Spinal cord (tissue), 3 donors: ENCODE measurements around a stretch of chr2.

DNA sequence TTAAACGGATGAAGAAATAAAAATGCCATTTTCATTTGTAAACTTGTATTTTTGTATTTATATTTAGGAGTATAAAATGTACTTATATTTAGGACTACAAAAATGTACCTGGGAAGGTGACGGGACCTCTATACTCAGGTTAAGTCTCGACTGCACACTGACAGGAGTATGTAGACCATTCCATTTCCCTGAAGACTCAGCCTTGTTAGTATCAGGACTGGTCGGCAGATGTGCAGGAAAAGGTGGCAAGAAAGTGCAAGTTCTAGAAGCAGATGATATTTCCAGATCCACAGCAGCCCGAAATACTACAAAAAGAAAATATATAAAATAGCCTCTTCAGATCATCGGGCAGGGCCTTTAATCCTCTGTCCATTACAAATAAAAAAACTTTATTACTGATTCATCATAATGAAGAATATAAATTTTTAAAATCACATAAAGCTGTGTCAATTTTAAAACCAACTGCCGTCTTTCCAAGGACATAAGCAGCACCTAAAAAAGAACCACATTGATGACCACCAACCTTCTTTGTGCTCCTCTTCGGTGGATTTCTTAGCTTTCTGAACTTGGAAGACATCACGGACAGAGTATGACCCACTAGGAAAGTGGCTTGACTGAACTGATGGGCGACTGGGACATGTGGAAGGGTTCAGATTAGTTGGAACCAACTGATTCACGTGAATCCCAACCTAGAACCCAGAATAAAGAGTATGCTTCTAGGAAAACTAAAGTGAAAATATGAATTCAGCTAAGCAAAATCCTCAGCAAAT, 68.8 kb downstream of the EIF5B start:
- PRO-cap, result no peak
- RAMPAGE, long total RNA, result no peak

DNA sequence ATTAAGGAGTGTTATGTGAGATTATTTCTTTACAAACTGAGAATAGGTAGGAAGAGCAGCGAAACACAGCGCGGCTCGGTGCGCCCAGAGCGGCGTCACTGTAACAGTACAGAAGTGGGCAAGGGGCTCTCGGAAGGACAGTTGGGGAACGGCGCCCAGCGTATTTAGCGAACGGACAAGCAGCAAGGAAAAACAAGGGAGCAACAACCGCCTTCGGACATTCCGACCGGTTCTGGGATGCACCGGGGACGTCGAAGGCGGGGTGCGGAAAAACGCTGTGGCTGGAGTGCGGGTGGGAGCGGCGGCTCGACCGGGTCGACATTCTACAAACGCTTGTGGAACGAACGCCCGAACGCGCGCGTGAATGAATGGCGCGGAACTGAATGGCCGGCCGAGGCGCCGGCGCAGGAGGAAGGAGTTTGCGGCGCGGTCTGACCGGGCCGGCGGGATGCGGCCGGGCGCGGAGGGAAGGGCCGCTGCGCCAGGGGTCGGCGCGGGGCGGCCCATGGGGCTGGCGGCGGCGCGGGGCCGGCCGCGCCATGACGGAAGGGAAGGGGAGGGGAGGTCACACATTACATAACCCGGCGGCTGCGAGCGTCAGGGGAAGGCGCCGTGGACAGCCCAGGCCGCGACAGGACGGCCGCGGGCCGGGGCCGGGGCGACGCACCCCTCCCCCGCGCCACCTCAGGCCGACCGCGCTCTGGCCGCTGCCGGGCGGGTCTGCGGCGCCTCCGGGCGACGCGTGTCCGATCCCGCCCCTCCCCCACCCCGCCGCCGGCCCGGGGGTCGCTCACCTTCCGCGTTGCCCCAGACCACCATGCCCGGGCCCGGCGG, 577 bp downstream of the REV1 start:
- PRO-cap, result no peak
- RAMPAGE, long total RNA, result no peak

GRCh38 chr2:100011450-100011960, 130.9 kb downstream of the AFF3 start:
- PRO-cap, result no peak
- RAMPAGE, long total RNA, result no peak

DNA sequence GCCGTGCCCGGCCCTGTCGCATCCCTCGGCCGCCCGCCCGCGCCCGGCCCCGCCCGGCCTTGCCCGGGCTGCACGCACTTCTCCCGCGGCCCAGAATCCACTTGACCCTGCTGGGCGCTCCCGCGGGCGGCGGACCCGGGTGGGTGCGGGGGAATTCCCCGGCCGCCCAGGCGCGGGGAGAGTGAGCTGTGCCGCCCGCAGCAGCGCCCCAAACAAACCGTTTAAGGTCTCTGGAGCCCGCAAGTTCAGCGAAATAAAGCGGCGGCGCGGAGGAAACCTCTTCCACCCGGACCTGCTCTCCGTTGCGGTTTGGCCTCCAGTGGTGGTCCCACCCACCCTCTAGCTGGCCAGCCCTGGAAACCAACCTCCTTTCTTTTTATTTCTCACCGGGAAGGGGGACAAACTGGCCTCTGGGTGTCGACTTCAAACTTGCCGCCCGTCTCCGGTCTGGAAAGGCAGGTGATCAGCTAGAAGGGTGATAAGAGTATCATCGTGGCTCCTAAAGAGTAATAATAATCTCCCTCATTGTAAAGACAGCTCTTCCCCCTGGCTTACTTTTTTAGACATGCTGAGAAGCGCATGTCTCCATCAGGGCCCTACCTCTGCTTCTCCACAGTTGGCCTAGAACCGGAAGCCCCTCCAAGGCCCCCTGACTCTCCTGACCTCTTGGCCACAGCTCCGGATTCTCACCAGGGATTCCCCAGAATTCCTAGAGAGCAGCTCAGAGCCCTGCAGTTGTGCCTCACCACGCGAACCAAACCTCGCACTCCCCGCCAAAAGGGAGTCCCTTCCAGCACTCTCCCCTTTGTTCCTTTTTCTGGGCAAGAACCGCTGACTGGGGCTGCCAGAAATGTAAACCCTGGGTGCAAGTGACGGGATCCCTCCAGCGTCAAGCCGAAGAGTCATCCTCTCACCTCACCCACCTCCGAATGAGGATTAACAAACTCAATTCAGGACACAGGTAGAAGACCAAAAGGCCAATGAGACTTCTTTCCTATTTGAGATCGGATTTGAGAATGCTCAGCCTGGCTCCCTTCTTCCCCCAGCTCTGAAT, 36.9 kb downstream of the AFF3 start:
- PRO-cap, result no peak
- RAMPAGE, long total RNA, result no peak

GRCh38 chr2:100106226-100107069, 35.9 kb downstream of the AFF3 start:
- PRO-cap, result no peak
- RAMPAGE, long total RNA, result no peak

- PRO-cap, result no peak
- RAMPAGE, long total RNA, result no peak
Observed at GRCh38 chr2:100140485-100140985, 1.9 kb downstream of the AFF3 start.

DNA sequence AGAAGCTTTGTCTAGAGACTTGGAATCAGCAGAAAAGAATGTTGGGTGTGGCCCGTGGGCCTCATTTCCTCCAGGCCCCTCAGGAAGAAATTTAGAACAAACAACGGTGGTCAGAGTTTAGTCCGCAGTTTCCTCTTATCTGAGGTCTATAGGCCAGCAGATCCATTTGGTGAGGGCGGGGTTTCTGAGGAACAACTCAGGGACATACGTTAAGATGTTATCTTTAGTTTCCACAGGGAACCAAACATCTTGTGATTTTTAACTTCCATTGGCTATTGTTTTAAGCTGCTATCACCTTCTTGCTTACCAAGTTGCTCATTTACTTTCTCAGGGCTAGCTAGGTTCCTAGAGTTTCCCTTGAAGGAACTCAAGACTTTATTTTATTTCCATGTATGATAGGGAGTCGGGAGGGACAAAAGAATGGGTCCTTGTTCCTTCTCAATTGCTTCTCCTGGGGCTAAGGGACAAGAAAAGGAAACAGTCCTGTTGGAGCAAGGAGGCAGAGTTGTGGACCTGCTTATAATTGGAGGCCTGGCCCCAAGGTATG, 51.1 kb upstream of the AFF3 start:
- PRO-cap, result no peak
- RAMPAGE, long total RNA, result no peak

GRCh38 chr2:100320468-100321170, 1.7 kb downstream of the LONRF2 start:
- PRO-cap, result no peak
- RAMPAGE, long total RNA, result no peak

GRCh38 chr2:100851292-100851948, 31.5 kb downstream of the NPAS2 start:
- PRO-cap, result no peak
- RAMPAGE, long total RNA, result no peak

GRCh38 chr2:100861157-100861753, 41.3 kb downstream of the NPAS2 start:
- PRO-cap, result no peak
- RAMPAGE, long total RNA, result no peak

- PRO-cap, result no peak
- RAMPAGE, long total RNA, result no peak
Observed at GRCh38 chr2:100883328-100883558, 63.3 kb downstream of the NPAS2 start.

DNA sequence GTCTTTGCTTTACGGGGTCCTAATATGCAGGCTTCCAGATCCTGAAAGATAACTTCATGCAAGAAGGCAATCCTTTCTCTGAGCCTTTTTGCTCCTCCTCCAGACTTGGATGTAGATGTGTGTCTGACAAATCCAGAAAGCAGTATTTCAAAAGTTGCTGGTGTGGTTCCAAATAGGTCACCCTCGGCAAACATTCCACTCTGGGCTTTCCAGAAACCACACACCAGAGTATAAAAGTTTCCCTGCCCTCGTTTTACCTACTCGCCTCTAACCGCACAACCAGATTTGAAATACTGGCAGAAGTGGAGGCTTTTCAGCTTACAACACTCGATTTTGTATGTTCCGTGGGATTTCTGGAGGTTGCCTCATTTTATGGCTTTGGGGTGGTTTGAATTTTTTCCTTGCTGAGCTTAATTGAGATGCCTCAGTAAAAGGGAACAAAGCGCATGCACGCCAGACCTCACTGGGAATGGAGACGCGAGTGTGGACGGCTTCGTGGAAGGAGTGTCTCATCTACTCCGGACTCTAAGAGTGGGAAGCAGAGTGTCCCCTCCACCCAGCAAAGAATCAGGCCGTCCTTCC, 44.1 kb upstream of the RPL31 start:
- PRO-cap, result no peak
- RAMPAGE, long total RNA, result no peak

GRCh38 chr2:101029340-101030172, 27.5 kb downstream of the RPL31 start:
- PRO-cap, result no peak
- RAMPAGE, long total RNA, result no peak

DNA sequence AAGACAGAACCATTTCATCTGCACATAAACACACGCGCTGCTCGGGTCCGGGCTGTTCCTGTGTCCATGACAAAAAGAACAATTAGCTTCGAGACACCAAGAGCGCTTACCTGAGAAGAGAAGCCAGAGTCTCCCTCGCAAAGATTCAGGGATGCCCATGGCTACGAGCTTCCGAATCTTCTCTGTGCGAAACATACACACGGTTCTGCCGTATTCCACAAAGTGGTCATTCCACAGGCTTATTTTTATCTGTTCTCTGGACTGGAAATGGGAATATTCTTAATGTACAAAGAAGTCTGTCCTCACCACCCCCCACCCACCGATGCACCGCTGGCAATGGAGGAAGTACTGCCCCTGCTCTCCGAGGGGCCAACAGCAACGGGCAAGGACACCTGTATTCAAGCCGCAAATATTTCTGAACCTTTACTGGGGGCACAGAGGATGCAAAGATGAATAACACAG, 33.9 kb downstream of the RPL31 start:
- PRO-cap, result no peak
- RAMPAGE, long total RNA, result no peak

DNA sequence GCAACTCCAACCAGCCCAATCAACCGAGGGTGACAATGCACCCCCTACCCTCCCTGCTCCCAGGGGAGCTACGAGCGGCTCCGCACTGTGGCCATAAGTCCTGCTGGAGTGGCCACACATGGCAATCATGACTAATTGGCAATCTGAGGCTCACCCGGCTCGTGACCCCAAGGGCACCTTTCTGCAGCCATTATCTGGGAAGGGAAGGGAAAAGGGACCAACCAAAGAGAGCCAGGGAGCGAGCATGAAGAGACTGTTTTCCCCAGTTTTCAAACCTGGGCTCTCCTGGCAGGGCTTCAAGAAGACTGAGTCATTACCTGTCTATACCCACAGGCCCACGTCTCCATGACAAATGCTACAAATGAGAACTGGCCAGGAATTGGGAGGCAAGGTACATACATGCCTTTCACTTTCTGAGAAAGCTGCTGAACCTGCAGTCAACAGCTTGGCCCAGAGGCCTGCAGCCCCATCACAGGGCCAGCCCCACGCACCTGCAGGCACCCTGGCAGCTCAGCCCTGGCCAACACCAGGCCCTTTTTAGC, 45.2 kb downstream of the RPL31 start:
- PRO-cap, result no peak
- RAMPAGE, long total RNA, result no peak

- PRO-cap, result no peak
- RAMPAGE, long total RNA, result no peak
Observed at GRCh38 chr2:101111740-101112384, 39.3 kb downstream of the TBC1D8 start.

DNA sequence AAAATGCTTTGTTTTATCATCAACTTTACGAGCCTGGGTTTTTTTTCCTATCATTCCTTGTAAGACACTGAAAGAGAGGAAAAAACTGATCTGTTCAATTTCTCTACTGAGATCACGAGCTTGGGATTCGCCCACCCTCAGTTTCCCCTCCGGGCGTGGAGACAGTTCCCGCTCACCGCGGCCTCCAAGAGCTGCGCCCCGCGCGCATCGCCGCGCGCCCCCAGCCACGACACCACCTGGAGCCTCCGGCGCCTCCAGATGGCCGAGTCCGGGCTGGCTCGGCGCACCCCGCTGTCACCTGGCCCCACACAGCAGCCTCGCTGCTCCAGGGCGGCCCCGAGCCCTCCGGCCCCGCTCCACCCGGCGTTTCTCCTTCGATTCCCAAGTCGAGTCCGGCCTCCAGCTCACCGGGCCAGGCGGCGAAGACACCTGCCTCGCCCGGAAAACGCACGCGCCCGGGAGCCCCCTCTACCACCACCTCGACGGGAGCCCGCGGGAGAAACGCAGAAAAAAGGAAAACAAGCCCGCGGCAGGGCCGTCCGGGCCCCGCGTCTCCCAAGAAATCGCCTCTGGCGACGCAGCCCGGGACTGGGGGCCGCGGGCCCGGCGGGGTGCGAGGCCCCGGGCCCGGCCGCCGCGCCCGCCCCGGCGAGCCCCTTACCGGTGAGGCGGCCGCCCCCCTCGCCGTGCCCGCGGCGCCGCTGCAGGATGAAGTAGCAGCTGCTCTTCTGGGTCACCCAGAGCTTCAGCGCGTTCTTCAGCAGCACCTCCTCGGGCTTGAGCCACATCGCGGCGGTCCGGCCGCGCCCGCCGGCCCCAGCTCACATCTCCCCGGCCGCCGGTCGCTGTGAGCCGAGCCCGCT, 485 bp downstream of the TBC1D8 start:
- PRO-cap, result no peak
- RAMPAGE, long total RNA, result no peak

GRCh38 chr2:101205537-101206076, 47.1 kb upstream of the CNOT11 start:
- PRO-cap, result no peak
- RAMPAGE, long total RNA, result no peak

GRCh38 chr2:101307493-101307808, 1.1 kb downstream of the RNF149 start:
- PRO-cap, result no peak
- RAMPAGE, long total RNA, result no peak

DNA sequence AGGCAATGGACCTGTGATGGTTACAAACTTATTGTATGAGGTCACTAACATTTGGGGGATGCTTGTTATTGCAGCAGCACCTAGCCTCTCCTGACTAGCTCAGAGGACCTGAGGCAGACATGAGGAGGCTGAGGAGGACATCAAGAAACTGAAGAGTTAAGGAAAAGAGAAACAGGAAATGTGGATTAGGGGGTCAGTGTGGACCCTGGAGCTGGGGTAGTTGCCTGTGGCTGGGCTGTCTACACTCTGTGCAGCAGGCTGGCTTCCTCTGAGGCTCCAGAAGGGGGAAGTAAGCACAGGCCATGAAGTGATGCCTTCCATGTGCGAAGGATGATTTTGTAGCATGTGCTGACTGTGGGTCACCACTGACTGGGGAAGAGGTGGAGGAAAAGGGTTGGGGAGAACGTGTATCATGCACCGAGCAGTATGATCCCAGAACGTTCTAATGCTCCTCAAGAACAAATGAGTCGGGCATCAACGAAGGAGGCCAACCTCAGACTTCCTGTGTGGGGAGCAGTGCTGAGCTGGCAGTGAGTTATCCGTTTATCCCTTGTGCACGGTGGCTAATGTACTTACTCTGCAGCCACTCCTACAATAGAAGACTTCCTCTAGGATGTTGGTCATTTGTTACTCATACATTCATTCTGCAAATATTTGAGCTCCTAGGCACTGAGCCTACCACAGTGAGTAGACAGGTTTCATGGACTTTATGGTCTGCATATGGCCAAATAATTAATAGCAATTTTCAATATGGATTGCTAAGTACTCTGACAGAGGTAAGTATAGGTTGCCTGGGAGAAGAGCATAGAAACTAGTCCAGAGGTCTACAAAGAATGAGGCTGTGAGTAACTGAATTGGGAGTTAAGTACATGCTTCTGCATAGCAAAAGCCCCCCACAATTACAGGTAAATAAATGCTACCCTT, 42.3 kb upstream of the RFX8 start:
- PRO-cap, result no peak
- RAMPAGE, long total RNA, result no peak